Mesenchymal stem cell of Wharton's jelly (primary cell): ENCODE measurements around the genes ZNF823, ZNF491 and ZNF442.

GRCh38 chr19:11551157-11551950, 7.7 kb downstream of the ELOF1 start:
- CAGE, long polyA plus RNA = no peak

GRCh38 chr19:11597571-11598436, 521 bp downstream of the ZNF627 start:
- CAGE, long polyA plus RNA = no peak

GRCh38 chr19:11616758-11617503, 19.6 kb downstream of the ZNF627 start:
- CAGE, long polyA plus RNA = no peak

DNA sequence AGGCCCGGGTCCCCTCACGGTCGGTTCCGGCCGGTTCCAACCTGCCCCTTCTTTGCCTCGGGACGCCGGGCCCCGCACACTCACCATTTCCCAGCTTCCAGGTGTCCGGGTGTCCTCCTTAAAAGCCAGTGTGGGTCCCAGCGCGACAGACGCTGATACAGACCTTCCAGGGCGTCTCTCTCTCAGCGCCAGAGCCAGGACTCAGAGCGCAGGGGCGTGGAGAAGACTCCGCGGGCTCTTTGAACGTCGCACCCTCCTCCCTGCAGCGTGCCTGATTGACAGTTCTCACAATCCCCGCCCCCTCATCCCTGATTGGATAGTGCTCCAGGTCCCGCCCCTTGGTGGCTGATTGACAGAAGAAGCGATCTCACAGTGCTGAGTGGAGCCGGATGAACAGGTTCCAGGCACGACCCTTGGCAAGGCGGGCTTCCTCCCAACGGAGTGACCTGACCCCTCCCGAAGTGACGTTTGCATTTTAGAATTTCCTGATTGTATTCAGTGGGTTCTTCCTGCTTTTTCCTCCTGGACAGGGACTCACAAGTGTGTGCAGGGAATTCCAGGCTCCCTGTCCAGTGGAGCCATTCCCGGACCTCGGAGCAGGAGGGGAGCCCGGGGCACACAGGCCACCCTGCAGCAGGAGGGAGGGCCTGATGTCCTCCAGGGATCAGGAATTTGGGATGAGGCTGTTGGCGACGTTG, at the start of gene ZNF823:
TSS of gene ZNF823 (minus strand) at position 214 of the 698 bp plus-strand sequence.
- CAGE, long polyA plus RNA = no peak

DNA sequence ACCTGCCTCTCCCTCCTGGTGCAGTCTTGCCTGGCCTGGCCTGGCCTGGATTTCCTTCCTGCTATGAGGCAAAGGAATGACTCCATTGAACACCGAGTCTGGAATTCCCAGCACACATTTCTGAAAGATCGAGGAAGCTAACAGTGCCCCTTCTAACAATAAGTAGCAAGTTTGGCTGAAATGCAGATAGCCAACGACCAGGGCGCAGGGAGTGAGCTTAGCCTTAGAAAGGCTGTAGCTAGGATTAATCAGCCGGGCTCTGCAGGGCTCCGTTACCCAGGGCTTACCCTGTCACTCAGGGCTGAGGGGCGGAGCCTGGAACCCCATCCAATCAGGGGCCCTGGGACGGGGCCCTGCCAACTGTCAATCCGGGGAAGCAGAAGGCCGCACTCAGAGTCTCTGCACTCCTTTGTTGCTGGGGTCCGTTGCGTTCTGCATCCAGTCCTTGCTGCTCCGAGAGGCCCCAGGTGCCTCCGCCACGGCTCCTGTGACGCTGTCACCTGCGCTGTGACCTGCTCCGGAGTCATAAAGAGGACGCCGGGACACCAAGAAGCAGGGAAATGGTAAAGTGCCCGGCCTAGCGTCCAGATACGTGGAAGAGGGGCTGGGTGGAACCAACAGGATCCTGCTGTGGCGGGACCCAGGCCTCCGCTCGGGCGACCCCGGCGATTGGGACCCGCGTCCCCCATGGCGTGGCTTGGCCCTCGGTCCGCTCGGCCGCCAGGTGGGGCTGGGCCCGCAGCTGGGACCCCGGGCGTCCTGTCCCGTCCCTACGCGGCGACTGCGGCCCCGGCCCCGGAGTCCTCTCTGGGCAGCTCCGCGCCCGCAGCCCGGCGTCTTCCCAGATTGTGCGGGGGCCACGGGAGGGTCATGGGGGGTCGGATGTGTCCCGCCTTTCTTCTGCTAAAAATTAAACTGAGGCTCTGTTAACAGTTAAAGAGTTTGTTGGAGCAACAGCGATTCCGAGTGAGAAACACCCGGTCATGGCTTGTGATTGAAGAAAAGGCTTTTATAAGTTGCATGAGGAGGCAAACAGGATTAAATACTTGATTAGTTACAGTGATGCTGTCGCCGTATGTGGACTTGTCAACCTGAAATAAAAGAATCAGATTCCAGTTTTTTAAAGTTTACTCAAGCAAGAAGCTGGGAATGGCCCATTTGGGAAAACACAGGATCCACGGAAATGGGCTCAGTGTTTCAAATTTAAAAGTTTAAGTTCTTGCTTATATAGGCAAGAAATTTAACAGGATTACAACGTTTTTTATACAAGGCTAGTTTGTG, at the start of gene ZNF491:
TSS of gene ZNF491 (plus strand) at position 359 of the 1,281 bp plus-strand sequence.
- CAGE, long polyA plus RNA = no peak

GRCh38 chr19:11856268-11857094, 8.0 kb downstream of the ZNF439 start:
- CAGE, long polyA plus RNA = no peak

- CAGE, long polyA plus RNA = no peak
Measured at GRCh38 chr19:11890793-11891501, 3.4 kb downstream of the ZNF69 start.

GRCh38 chr19:12145323-12146104, 5.4 kb upstream of the ZNF20 start:
- CAGE, long polyA plus RNA = no peak

DNA sequence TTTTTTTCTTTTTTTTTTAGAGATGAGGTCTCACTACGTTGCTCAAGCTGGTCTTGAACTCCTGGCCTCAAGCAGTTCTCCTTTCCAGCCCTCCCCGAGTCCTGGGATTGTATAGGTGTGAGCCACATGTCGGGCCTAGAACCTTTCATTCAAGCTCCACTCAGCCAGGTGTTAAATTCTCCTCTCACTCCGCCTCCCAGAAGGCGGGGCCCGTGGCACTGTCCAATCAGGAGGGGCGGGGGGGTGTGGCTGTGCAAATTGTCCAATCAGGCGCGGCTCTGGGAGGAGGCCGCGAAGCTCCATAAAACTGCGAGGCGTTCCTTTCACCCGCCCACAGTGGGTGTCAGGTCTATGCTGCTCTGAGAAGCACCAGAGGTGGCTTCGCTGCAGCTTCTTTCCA, 3.1 kb upstream of the ZNF625 start:
- CAGE, long polyA plus RNA = no peak

DNA sequence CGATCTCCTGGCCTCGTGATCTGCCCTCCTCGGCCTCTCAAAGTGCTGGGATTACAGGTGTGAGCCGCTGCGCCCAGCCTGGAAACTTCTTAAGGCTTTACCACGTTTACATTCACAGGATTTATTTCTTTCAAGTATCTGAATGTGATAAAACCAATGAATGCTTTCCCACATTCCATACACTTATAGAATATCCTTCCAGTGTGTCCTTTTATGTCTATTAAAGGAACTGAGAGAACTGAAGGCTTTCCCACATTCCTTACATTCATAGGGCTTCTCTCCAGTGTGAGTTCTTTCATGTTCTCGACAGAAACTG, 22.5 kb downstream of the ZNF44 start:
- CAGE, long polyA plus RNA = no peak

DNA sequence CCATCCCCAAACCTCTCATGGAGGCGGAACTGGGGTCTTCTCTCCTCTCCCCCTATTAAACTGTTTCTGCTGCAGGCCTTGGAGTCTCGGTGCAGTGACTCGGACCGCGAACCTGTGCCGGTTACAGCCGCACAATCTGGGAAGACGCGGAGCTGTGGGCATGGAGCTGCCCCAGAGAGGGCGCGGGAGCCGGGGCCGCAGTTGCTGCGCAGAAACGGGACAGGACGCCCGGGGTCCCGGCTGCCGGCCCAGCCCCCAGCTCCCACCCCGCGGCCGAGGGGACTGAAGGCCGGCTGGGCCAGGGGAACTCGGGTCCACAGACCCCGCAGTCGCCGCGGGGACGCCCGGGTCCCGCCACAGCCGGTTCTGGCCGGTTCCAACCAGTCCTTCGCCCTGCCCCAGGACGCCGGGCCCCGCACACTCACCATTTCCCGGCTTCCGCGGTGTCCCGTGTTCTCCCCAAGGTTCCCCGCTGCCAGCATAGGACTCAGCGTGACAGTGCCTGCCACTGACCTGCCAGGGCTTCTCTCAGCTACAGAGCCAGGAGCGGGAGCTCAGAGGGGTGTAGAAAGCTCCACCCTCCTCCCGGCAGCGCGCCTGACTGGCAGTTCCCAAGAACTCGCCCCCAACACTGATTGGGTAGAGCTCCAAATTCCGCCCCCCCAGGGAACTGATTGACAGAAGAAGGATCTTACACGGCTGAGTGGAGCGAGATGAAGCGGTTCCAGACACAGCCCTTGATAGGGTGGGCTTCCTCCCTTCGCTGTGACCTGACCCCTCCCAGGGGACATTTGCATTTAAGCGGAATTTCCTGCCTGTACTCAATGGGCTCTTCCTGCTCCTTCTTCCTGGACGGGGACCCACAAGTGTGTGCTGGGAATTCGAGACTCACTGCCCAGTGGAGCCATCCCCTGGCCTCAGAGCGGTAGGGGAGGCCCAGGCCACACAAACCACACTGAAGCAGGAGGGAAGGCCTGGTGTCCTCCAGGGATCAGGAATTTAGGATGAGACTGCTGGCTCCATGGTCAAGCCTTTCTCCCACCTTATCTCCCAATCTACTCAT, at the start of gene ZNF442:
TSS of gene ZNF442 (minus strand) at position 576 of the 1,063 bp plus-strand sequence.
- CAGE, long polyA plus RNA = no peak

- CAGE, long polyA plus RNA = no peak
Measured at GRCh38 chr19:12373627-12373874, 8.1 kb upstream of the ZNF442 start.

DNA sequence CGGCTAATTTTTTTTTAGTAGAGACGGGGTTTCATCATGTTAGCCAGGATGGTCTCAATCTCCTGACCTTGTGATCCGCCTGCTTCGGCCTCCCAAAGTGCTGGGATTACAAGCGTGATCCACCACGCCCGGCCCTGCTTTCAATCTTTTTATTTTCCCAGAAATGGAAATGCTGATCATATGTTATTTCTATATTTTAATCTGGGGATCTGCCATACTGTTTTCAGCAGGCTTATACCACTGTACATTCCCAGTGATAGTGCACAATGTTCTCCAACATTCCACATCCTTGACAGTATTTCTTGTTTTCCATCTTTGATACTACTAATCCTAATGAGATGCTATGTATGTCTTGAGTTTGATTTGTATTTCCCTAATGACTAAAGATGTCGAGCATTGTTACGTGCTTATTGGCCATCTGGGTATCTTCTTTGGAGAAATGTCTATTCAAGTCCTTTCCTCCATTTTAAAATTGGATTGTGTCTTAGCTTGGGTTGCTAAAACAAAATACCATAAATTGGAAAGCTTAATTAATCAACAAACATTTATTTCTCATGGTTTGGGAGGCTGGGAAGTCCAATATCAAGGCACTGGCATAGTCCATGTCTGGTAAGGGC, 26.0 kb downstream of the ZNF564 start:
- CAGE, long polyA plus RNA = no peak

DNA sequence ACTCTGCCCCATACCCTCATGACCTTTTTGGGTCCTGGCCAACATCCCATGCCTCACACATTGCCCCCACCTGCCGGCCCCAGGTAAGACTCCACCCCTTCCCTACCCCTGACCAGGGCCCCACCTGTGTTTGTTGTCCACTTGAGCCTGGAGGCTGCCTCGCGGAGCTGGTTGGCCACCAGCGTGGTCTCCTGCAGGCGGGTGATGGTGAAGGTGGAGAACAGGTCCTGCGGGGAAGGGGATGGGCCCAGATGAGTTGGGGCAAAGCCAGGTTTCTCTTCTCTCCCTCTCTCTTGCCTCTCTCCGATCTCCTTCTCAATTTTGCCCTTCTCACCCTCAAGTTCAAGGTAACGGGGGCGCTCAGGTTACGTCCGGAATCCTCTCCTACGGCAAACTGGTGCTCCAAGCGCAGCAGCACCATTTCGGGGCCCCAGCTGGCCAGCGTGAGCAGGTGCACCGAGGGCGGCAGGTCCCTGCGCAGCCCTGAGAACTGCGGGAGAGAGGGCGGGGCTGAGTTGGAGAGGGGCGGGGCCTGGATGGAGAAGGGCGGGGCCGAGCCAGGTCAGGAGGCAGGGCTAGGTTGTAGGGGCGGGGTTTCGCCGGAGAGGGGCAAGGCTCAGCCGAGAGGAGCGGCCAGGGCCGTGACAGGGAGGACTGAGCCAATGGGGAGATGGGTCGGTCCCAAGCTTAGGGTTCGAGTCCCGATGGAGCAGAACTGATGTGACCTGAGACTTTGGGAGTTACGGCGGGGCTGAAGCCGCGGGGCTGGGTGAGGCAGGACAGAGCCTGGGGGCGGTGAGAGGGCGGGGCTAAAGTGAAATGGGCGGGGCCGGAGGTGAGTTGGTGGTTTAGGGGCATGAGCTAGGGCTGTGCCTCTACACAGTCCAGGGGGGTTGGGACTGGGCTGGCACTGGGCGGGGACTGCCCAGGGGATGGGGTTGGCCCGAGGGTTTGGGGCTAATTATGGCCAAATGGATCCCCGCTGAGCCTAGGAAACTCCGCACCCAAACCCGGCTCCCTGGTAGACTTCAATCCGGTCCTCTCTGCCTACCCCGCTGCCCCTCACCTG, 19.1 kb downstream of the MAN2B1 start:
- CAGE, long polyA plus RNA = no peak

DNA sequence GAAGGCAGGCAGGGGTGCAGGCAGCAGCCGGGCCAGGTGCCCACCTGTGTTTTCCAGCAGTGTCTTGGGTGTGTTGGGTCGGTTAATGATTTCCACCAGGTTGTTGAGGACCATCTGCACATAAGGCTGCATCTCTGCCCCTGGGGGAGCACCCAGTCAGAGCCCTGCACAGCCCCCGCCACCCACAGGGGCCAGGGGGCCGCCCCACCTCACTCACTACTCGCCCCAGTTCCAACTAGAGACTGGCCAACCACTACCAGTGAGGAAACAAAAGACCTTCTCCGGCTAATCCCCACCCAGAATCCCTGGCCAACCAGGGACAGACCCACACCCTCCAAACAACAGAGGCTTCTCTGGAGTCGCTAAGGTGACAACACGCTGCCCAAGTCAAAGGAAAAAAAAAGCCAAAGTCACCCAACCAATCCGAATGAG, 6.4 kb upstream of the FBXW9 start:
- CAGE, long polyA plus RNA = no peak

GRCh38 chr19:12736645-12737413, 468 bp upstream of the GET3 start:
- CAGE, long polyA plus RNA = no peak

DNA sequence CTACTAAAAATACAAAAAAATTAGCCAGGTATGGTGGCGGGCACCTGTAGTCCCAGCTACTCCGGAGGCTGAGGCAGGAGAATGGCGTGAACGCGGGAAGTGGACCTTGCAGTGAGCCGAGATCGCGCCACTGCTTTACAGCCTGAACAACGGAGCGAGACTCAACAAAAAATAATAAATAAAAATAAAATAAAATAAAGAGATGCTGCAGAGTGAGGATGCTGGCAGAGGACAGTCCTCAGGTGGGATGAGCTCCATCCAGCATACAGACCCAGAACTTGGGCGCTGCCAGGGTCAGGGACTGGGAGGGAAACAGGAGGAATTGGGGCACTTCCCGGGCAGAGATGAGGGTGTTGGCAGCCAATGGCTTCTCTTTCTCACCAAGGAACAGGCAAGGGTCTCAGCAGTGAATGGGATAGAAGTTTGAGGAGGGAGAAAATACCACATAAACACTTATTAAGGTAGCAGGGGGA, 3.2 kb downstream of the GET3 start:
- CAGE, long polyA plus RNA = no peak

GRCh38 chr19:12781957-12782886, 6.9 kb upstream of the HOOK2 start:
- CAGE, long polyA plus RNA = no peak

GRCh38 chr19:12793003-12793178, 1.6 kb downstream of the JUNB start:
- CAGE, long polyA plus RNA = no peak

DNA sequence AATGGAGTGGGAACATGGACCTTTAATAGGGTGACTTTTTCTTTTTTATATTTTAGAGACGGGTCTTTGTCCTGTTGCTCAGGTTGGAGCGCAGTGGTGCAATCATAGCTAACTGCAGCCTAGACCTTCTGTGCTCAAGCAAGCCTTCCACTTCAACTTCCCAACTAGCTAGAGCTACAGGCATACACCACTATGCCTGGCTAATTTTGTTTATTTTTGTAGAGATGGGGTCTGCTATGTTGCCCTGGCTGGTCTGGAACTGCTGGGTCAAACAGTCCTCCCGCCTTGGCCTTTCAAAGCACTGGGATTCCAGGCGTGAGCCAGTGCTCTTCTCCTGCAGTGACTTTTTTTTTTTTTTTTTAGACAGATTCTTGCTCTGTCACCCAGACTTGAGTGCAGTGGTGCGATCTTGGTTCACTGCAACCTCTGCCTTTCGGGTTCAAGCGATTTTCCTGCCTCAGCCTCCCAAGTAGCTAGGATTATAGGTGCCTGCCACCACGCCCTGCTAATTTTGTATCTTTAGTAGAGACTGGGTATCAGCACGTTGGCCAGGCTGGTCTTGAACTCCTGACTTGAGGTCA, 3.3 kb downstream of the JUNB start:
- CAGE, long polyA plus RNA = no peak